Cardiac ventricle fibroblast (primary cell): Measurements from ENCODE around the genes METTL26, RHOT2, RHBDL1, STUB1, FBXL16 and CACNA1H.

DNA sequence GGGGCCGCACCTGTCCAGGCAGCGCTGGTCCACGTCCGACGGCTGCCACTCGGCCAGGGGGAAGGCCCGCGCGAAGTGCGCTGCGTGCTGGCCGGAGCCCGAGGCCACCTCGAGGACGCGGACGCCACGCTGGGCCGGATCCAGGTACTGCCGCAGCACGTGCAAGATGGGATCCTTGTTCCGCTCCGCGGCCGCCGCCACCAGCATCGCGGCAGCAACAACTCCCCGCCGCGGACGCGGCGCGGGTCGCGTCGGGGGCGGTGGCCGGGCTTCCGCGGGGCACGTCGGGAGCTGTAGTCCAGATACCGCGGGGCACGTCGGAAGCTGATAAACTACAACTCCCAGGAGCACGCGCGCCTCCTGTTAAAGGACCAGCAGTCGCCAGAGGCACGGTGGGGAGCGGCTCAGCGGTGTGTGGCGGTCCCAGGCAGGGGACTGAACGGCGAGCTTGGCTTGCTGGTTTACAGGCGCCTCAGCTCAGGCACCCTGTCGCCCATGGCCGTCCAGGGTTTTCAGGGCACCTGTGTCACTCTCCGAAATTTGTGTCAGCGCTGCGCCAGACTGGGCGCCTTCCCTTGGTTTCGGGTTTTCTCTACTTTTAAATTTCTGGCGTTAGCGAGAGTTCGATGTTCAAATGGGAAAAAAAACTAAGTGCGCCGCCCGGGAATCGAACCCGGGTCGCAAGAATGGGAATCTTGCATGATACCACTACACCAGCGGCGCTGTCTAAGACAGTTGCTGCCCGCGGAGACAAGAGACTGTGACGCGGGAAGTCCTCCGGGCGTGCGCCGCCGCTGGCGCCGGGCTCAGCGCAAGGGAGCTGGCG is at the start of gene METTL26:
Gene METTL26, minus strand, starts transcription at position 222 of the 826 bp plus-strand sequence.
- RAMPAGE, long total RNA, result no peak

- RAMPAGE, long total RNA, result no peak
Measured at GRCh38 chr16:667524-668849, at the start of gene RHOT2. TSS of gene RHOT2 (plus strand) at chr16:668132.

- RAMPAGE, long total RNA, result no peak
Measured at GRCh38 chr16:674348-675396, 799 bp upstream of the RHBDL1 start.

DNA sequence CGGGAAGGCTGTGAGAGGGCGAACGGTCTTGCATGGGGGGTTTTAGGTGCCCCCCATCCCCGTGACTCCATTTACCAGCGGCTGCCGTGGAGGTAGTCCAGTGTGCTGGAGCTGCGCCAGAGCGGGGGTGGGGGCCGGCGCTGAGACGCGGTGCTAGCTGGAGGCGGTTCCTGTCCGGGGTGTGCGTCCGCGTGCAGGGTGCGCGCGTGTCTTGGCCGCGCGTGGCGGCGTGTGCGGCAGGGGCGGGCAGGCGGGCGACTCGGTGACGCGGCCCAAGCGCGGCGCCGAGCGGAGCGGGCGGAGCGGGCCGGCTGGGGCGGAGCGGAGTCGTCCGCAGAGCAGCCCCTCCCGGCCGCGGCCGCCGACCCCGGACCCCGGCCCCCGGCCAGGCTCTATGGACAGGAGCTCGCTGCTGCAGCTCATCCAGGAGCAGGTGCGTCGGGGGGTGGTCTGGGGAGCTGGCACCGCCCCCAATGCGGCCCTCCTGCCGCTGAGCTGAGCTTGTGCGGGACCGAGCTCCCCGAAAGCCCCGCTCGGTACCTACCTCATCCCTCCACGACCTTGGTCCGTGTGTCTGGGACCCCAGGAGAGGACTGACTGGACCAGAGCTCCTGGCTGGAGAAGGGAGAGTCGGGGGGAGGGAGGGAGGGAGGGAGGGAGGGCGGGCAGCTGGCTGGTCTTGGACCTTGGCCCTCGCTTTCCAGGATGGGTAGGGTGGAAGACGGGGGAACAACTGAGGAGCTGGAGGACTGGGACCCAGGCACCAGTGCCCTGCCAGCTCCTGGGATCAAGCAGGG is at the start of gene RHBDL1:
Gene RHBDL1, plus strand, starts transcription at position 275 of the 797 bp plus-strand sequence.
- RAMPAGE, long total RNA, result no peak

GRCh38 chr16:679124-679942 is 877 bp upstream of the STUB1 start:
- RAMPAGE, long total RNA, result no peak

DNA sequence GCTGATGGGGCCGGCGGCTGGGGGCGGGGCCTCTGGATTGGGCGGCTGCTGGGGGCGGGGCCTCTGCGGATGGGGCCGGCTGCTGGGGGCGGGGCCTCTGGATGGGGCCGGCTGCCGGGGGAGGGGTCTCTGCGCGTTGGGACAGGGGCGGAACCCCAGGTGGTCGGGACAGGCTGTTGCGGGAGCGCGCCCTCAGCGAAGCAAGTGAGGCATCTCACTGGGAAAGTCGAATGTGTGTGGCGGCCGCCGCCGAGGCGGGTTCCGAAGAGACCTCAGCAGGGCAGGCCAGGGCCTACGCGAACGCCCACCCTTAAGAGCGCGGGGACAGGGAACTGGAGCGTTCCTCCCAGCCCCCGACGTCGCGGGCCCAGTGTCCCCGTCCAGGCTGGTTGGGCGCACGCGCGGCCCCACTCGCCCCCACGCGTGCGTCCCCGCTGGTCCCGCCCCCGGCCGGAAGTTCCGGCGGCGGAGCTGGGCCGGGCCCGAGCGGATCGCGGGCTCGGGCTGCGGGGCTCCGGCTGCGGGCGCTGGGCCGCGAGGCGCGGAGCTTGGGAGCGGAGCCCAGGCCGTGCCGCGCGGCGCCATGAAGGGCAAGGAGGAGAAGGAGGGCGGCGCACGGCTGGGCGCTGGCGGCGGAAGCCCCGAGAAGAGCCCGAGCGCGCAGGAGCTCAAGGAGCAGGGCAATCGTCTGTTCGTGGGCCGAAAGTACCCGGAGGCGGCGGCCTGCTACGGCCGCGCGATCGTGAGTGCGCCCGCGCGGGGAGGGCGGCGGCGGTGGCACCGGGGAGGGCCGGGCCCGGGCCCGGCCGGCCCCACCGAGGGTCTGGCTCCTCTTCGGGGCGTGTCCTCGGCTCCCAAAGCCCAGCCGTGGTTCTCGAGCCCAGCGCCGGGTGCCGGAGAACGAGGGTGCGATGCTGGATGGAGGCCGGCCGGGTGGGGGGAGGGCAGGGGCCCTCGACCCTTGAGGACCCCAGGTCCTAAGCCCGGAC is at the start of gene STUB1:
Gene STUB1, plus strand, starts transcription at position 468 of the 989 bp plus-strand sequence.
- RAMPAGE, long total RNA, result no peak

DNA sequence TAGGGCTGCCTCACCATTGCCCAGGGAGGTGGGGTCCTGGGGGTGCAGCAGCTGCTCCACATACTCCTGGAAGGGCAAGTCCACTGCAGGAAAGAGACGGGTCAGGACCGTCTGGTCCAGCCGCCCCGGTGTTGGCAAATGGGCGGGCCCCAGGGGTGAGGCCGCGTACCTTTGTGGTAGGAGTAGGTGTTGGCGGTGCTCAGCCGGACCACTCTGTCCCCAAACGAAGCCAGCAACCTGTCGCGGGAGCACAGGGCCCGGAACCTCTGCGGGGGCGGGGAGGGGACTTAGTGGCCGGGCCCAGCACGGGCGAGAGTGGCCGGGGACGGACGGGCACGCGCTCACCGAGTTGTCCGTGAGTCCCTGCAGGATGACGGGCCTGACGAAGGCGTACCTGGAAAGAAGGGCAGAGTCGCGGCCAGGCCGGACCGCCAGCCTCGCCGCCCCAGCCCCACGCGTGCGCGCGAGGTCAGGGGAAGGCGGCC is 576 bp downstream of the JMJD8 start:
- RAMPAGE, long total RNA, result no peak

- RAMPAGE, long total RNA, result no peak
Measured at GRCh38 chr16:695166-696219, 5.3 kb upstream of the WDR24 start.

GRCh38 chr16:705664-706166 is at the start of gene FBXL16:
TSS of gene FBXL16 (minus strand) at chr16:705801.
- RAMPAGE, long total RNA, result no peak

DNA sequence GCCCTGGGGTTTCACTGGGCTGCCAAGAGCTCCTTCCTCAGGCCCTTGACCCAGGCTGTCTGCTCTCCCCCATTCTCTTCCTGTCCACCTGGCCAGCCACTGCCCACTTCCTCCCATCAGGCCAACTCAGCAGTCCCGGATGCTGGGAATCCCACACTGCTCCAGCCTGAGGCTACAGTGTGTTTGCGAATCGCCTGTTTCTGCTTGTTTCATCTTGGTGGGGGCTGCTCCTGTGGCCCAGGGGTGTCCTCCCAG is 865 bp upstream of the METRN start:
- RAMPAGE, long total RNA, result no peak

GRCh38 chr16:715659-716599 is 1.0 kb downstream of the METRN start:
- RAMPAGE, long total RNA, result no peak

- RAMPAGE, long total RNA, result no peak
Measured at GRCh38 chr16:782468-783313, 5.5 kb downstream of the RPUSD1 start.

DNA sequence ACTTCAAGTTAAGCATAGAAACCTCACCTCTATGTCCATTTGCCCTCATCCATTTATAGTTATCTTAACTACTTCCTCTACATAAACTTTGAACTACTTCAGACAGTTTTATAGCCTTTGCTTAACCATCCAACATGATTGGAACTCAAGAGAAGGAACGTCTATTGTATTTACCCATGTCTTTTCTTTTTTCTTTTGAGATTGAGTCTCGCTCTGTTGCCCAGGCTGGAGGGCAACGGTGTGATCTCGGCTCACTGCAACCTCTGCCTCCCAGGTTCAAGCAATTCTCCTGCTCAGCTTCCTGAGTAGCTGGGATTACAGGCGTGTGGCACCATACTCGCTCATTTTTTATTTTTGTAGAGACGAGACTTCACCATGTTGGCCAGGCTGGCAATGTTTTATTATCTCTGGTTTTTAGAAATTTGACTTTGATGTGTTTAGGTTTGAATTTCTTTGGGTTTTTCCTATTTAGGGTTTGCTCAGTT is 64.7 kb upstream of the GNG13 start:
- RAMPAGE, long total RNA, result no peak

DNA sequence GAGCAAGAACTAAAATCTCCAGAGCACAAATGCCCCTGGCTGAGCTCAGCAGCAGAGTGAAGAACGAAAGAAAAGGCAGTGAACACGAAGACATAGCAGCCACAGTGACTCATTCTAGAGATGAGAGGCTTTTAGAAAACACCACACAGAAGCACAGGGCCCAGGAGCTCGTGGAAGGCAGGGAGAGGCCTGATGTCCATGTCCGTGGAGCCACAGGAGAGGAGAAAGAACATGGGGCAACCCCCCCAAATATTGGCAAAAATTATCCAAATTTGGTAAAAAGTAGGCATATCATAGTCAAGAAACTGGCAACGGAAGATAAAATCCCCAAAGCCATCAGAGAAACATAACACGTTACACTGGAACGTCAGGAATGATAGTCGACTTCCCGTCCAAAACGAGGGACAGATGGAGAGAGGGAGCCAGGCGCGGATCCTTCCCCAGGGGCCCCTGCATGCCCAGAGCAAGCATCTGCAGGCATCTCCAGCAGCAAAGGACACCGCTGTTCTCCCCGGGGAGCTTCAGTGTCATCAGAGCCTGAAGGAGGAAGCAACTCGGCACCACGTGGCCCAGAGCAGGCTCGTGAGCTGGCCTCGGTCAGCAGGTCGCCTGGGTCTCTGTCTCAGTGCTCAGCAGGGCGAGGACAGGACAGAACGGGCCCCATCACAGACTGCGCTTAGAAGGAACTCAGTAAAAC is 50.2 kb downstream of the LMF1 start:
- RAMPAGE, long total RNA, result no peak

- RAMPAGE, long total RNA, result no peak
Measured at GRCh38 chr16:979356-979800, 2.2 kb upstream of the SOX8 start.

DNA sequence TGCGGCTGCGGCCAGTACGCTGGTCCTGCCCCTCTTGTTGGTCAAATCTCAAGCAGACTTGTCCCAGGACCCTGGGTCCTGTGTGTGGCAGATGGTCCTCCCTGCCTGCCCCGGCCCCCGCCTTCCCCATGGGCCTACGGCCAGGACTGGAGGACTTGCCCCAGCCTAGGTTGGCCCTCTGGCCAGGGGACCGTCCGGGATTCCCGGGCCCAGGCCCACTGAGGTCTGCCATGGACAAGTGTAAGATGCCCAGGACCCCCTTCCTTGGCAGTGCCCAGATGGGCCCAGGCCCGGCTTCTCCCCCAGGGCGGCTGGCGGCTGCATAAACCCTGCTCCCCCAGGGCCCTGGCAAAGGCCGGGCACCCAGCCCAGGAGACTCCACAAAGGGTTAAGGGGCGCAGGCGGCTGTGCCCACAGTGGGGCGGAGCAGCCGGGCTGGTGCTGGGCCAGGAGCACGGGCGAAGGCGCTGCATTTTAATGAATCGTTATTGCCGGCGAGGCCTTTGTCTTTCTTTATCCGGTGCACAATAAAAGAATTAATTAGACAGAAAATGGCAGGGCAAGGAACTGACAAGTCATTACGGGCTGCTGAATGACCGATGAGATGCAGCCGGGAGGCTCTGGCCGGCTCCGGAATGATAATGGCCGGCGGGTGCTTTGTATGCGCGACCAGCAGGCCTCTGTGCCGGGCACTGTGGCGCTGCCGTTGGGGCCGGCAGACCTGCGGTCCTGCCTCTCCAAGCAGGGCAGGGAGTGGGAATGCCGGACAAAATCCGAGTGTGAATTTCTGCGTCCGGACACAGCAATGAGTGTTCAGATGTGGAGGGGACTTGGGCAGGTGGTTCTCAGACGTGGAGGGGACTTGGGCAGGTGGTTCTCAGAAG is 9.2 kb downstream of the SOX8 start:
- RAMPAGE, long total RNA, result no peak

DNA sequence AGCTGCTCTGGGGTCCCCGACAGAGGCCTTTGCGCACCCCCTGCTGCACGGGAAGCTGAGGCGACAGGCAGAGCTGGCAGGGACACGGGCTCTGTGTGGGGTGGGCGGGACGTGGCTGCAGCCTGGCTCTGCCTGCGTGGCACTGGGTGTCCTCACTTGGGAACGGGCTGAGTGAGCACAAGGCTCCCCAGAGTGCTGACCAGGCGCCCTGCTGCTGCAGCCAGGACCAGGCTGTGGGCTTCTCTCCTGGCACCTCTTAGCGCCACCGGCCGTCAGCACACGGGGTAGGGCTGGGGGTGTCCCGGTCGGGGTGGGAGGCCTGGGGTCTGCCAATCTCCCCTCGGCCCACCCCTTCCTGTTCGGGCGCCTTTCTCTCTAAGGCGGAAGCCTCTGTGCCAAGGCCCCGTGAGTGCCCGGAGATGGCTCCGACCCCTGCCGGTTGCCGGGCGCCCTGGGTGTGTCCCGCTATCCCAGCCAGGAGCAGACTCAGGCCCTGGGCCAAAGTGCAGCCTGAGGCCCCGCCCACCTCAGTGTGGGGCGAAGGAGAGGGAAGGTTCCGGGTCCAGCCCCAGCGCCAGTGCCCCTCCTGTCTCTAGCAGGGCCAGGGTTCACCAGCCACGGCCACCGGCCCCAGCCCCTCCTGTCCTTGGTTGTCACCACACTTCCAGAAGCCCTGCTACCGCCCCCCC is 6.4 kb downstream of the C1QTNF8 start:
- RAMPAGE, long total RNA, result no peak

DNA sequence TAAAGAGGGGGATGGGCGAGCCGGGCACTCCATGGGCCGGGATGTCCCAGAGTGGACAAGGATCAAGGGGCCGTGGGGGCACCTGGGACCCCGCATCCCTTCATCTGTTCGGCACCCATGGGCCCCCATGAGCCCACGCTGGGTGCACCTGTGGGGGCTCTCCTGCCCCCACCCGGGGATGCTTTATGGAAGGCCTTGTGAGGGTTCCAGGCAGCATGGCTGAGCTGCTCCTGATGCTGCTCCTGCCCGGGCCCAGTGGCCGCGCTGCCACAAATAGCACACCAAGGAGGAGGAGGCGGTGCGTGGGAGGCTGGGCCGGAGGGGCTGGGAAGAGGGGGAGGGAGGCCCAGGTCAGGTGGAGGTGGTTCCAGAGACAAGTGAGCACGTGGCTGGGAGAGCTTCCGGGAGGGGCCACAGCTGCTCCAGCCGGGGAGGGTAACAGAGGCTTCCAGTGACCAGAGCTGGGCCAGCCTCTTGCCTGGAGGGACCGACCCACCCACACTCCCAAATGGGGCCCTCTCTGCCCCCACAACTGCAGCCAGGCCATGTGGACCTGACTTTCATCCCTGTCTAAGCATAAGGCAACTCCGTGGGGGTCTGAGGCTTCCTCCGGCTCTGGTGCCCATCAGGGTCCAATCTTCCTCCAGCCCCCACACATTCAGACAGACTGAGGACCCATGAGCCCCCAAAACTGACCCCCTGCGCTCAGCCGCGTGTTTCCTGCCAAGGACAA is 4.8 kb downstream of the C1QTNF8 start:
- RAMPAGE, long total RNA, result no peak

DNA sequence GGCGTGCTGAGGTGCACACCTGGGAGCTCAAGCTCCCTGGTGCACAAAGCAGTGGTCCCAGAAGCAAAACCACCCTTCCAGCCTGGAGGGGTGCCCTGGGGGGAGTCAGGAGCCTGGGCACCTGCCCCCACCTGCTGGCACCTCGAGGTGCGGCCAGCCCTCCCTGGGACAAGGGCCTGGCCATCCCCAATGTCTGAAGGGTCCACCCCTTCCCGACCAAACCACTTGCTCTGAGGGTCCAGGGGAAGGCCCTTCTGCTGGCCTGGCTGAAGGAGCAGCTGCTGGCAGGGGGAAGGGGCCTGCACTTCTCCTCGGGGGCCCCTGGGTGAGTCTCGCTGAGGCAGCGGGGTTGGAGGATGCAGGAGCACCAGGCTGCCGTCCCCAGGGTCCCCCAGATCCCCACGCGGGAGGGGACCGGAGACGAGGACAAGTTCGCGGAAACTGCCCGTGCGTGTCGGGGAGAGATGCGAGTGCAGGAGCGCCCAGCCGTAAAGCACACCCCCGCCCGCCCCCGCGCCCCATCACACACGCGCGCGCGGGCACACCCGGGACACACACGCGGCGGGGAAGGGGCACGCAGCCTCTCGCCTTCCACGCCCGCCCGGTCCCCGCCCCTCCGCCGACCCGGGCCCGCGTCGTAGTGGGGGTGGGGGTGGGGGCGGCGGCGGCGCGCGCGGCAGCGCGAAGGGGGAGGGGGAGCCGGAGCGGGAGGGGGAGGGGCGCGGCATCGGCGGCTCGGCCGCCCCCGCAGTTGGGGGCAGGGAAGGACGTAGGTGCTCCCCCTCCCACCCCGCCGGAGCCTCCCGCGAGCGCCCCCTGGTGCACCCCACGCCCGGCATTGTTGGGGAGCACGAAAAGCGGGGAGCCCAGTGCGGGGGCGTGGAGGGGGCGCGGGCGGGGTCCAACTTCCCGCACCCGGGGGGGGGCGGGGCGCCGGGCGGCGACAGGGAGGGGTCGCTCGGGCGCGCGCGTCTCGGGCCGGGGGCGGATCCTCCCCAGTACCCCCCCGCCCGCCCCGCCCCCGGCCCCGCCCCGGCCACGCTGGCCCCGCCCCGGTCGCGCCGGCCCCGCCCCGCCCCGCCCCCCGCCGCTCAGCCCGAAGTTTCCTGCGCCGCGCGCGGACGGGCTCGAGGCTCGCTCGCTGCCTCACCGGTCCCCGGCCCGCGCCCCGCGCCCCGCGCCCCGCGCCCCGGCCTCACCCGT is at the start of gene CACNA1H:
Gene CACNA1H, plus strand, starts transcription at position 1,094 of the 1,203 bp plus-strand sequence.
- RAMPAGE, long total RNA, result no peak

- RAMPAGE, long total RNA, result no peak
Measured at GRCh38 chr16:1156247-1157189, 3.6 kb downstream of the CACNA1H start.